ENCODE measurements around a stretch of chr4.

DNA sequence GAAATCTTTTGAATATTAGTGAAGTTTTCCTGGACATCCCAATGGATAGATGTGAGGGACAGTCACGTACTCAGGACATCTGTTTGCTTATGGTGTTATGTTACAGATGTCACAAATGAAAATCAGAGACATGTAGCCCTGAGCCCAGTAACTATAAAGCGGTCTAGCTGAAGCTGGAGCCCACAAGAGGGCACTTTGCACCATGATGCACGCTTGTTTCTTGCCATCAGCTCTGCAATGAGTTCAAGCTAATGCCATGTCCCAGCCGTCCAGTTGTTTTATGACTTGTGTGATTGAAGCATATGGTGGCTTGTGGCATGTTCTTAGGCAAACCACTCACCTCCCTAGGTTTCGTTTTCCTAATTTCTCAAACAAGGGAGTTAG lies 947 bp upstream of the TLR3 start:
- PRO-cap: no peak
- RAMPAGE, long total RNA, 4 experiments: no peak in any of the 4 experiments

- PRO-cap: no peak
- RAMPAGE, long total RNA, 4 experiments: no peak in any of the 4 experiments
Observed at GRCh38 chr4:186258095-186258738, 7.8 kb upstream of the F11 start.

DNA sequence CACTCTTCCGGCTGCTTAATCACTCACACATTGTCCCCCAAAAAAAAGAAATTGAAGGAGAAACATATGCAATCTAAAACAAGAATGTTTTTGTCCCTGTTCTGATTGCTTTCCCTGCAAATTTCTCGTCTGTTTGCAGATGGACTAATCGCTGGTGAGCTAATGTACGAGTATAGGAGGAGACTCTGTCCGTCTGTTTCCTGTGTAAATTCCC lies 37.7 kb upstream of the MTNR1A start:
- PRO-cap: no peak
- RAMPAGE, long total RNA, 4 experiments: no peak in any of the 4 experiments

DNA sequence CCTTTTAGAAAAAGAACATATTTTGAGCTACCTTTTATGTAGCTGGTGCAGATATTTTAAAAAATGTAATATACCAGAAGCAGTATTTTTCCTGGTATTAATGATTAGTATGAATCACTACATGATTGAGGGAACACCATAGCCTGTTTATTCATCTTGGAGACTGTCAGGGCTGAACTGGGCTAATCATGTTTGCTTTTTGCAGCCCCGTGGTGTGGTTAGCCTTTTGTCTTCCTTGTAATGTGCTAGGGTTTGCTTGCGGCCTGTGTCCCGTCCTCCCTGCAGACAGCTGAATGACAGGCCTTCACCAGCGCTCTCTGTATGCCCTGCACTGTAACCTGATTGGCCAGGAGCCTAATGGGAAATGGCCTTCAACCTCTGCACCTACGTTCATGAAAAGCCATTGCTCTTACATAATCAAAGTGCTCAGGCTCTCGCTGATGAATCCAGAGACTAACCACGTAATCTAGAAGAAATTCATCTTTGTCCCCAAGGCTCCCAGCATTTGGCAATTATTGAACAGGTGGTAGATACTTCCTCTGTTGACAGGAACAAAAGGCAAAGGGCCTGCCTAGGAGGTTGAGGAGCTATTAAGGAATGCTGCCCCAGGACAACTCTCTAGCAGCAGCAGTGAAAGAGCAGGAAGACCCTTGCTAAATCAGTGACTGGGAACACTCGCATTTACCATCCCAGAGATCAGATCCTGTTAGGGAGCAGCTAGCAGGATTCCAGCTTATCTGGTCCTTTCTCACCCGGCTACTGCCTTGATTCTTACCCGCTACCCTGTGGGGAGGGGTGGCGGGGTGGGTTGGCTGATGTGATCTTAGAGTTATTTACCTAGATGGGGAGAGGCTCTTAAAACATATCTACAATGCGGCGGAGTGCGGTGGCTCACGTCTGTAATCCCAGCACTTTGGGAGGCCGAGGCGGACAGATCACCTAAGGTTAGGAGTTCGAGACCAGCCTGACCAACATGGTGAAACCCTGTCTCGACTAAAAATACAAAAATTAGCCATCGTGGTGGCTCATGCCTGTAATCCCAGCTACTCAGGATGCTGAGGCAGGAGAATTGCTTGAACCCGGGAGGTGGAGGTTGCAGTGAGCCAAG lies 42.3 kb upstream of the FAT1 start:
- PRO-cap: no peak
- RAMPAGE, long total RNA, 4 experiments: no peak in any of the 4 experiments

- PRO-cap: no peak
- RAMPAGE, long total RNA, 4 experiments: no peak in any of the 4 experiments
Observed at GRCh38 chr4:186901728-186902160, 178.1 kb upstream of the FAT1 start.

GRCh38 chr4:186903981-186904709 lies 180.5 kb upstream of the FAT1 start:
- PRO-cap: no peak
- RAMPAGE, long total RNA, 4 experiments: no peak in any of the 4 experiments

DNA sequence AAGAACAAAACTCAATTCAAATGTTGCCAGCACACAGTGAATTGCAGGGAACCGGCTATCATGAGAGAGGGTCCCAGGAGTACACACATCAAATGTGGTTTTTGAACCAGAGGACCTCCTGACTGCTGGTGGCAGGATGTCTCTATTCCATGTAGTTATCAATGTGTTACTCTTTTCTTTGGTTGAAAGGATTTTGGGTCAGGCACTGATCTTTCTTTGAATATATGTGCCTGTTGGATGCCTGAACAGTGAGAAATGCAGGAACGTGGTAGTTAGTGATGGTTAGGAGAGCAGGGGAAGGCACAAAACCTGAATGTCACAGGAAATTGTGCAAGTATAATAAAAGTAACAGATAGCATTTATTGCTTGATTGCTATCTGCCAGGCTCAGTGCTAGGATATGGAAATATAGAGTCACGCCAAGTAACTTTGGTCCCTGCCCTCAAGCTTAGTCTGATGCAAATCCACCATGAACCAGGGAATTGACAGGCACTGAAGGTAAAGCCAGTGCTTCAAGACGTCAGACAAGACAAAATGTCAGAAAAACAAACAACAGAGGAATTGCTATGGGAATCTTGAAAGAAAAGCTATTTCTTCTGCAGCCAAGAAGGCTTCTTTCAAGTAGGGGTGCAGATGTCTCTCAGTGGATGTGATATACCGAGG lies 219.8 kb upstream of the FAT1 start:
- PRO-cap: no peak
- RAMPAGE, long total RNA, 4 experiments: no peak in any of the 4 experiments

DNA sequence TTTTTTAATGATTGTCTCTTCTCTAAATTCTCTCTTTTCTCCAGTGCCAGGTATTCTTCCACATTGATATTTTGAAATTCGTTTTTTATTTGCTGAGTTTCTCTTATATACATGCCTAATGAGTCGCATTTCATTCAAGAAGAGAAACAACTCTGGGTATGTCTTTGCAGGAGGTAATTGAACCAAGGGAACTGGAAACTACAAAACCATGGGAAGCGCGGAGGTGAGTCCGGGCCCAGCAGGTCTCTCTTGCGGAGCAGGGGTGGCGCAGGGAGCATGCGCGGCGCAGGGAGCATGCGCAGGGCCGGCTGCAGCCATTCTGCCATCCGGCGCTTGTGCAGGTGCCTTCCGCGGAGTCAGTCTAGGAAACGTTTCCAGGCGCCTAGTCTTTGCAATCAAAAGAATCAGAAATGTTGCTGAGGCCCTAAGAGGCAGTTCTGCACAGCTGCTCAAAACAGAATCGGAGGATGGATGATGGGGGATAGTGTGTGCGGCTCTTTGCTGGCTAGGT lies 433.7 kb upstream of the FAT1 start:
- PRO-cap: no peak
- RAMPAGE, long total RNA, 4 experiments: no peak in any of the 4 experiments

GRCh38 chr4:188956770-188957133 lies 817.5 kb downstream of the TRIML1 start:
- PRO-cap: unidirectional peak, plus-strand start at chr4:188956879
- RAMPAGE, long total RNA, 4 experiments: no peak in any of the 4 experiments

- PRO-cap: no peak
- RAMPAGE, long total RNA, 4 experiments: no peak in any of the 4 experiments
Observed at GRCh38 chr4:188976520-188977222, 837.4 kb downstream of the TRIML1 start.

DNA sequence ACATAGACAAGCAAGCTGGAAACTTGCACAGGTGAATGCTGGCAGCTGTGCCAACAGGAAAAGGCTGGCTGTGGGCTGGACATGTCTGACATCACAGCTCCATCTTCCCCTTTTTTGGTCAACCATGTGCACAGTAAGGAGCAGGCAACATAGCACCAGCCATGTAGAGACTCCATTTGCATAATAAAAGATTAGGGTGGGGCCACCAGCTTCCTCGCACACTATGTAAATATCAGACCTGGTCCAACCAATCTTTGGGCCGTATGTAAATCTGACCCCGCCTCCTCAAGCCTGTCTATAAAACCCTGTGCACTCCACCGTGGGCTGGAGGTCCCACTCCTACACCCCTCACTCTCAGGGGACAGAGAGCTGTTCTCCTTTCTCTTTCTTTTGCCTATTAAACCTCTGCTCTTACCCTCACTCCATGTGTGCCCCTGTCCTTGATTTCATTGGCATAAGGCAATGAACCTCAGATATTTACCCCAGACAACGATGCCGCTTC lies 862.1 kb downstream of the TRIML1 start:
- PRO-cap: no peak
- RAMPAGE, long total RNA, 4 experiments: no peak in any of the 4 experiments

GRCh38 chr4:189721388-189722011 lies 219.2 kb upstream of the FRG1 start:
- PRO-cap: no peak
- RAMPAGE, long total RNA, 4 experiments: no peak in any of the 4 experiments

DNA sequence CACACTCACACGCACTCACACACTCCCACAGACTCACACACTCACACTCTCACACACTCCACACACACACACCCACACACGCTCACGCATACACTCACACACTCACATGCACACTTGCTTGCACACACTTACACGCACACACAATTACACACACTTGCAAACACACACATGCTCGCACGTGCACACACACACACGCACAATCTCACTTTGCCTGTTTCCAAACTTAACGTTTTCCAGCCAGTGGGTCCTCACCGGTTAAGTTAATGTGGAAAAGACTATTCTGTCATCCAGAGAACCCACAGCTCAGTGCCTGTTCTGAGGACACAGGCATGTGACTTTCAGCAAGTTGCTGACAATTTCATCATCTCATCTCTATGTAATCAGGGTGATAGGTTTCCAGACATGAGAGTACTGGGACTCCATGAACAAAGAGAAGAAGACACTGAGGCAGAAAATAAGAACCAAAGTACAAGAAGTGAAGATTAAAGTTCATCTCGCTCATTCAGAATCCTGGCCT lies 153.3 kb upstream of the FRG1 start:
- PRO-cap: no peak
- RAMPAGE, long total RNA, 4 experiments: no peak in any of the 4 experiments

- PRO-cap: no peak
- RAMPAGE, long total RNA, 4 experiments: no peak in any of the 4 experiments
Observed at GRCh38 chr4:190017291-190018423, 9.4 kb downstream of the FRG2 start.

DNA sequence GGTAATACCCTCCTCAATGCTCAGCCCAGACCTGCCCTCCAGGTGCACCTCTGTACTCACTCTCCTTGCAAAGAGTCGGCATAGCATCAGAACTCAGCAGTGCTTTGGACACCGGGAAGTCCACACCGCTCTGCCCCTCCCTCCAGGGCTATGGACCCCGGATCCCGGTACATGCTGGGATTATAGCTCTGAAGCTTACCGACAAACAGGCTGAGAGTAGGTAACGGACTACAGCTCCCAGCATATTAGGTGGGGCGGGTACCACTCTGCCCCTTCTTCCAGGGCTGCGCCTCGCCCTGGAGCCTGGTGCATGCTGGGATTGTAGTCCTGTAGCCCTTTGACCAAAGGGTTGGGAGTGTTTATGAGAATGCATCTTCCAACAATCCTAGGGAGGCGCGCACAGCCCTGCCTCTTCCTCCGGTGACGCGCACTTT lies 22.3 kb upstream of the FRG2 start:
- PRO-cap: no peak
- RAMPAGE, long total RNA, 4 experiments: no peak in any of the 4 experiments

All from gastroesophageal sphincter (tissue), 4 donors.